ENCODE measurements around a stretch of chr4.

GRCh38 chr4:128873733-128874302 lies 64.3 kb downstream of the JADE1 start:
- PRO-cap: no peak

GRCh38 chr4:128948316-128948790 lies 138.9 kb downstream of the JADE1 start:
- PRO-cap: no peak

GRCh38 chr4:129092661-129093006 lies 705 bp downstream of the SCLT1 start:
- PRO-cap: no peak

DNA sequence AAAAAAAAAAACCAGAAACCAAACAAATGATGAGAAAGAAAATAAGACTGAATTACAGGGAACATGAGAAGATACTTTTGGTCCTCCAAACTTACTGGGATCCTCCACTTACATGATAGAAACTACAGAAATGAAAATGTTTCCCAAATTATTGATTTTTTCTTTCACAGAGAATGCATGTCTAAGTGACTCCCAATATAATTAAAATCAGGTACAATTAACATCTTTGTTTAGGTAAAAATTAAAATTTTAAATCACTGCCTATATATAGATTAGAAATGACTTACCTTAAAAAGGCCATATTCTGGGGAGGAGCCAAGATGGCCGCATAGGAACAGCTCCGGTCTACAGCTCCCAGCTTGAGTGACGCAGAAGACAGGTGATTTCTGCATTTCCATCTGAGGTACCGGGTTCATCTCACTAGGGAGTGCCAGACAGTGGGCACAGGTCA lies 757.7 kb downstream of the C4orf33 start:
- PRO-cap: no peak

GRCh38 chr4:133150182-133151270 lies 1.4 kb downstream of the PCDH10 start:
- PRO-cap: no peak

DNA sequence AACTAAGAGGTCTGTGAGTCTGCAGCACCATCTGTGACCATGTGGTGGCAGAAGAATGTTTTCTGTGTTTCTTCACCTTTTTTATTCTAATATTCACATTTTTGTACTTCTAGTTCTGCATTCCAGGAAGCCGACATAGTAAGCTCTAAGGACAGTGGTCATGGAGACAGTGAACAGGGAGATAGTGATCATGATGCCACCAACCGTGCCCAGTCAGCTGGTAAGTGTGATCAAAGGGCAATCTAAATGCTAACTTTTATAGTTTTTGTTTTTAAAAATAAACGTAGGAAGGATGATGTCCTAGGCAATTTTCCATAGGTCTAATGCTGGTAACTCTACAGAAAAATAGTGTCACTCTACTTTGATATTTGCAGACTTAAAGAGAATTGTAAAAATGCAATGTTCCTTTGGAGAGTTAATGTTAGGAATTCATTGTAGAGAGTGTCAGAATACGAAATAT lies 5.7 kb downstream of the PCDH10 start:
- PRO-cap: no peak

- PRO-cap: no peak
Measured at GRCh38 chr4:135447457-135448225, 1246.1 kb upstream of the PABPC4L start.

- PRO-cap: no peak
Measured at GRCh38 chr4:137700591-137701170, 168.4 kb upstream of the PCDH18 start.

DNA sequence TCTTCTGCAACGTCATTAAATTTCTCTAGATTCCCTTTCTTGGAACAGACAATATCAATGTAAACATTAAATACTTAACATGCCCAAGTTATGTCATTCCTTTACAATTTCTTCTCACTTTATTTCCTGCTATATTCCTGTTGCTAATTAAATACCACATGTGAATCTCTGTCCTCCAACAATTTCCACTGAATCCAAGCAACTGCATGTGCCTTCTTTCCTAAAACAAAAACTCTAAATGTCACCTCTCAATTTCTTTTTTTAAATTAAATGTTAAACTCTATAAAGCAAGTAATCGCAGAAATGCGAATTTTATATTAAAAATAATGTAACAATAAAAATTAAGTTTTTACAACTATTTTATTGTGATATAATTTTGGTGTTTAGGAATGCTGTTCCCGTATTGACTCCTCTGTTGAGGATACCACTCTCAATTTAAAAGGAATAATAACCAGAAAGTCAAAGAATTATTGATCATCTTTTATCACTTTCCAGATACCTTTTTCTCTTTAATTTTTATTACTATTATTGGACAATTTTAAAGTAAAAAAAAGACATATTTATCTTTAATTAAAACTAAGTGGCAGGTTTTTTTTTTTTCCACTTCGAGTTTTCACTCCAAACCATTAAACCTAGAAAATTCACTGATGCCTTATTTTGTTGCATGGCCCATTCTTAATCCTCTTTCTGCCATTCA lies 19.7 kb downstream of the SLC7A11 start:
- PRO-cap: bidirectional peak, plus-strand start at position 178 of the sequence, minus-strand start outside the sequence

GRCh38 chr4:138334499-138334872 lies 92.3 kb upstream of the SLC7A11 start:
- PRO-cap: no peak

GRCh38 chr4:138666436-138666930 lies 349.1 kb upstream of the NOCT start:
- PRO-cap: no peak

DNA sequence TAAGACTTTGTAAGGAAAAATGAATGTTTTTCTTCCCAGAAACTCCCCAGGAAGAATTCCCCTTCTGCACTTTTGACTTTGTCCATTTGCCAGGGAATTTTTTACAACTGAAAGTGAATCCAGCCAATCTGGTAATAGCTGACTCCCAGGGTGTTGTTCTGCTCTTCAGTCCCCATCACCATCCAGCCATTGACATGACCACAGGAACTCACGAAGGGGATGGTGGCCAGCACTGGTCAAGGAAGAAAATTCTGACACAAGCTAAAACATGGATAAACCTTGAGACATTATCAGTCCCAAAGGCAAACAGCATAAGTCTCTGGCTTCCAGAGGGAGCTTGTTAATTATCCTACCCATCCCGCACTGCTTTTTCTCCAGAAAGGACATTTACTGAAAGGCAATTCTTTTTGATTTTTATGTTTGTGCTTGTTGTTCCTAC lies 61.4 kb upstream of the NOCT start:
- PRO-cap: no peak

GRCh38 chr4:139049305-139049635 lies 33.7 kb downstream of the NOCT start:
- PRO-cap: no peak

- PRO-cap: no peak
Measured at GRCh38 chr4:139436204-139436696, 17.7 kb upstream of the RAB33B start.

DNA sequence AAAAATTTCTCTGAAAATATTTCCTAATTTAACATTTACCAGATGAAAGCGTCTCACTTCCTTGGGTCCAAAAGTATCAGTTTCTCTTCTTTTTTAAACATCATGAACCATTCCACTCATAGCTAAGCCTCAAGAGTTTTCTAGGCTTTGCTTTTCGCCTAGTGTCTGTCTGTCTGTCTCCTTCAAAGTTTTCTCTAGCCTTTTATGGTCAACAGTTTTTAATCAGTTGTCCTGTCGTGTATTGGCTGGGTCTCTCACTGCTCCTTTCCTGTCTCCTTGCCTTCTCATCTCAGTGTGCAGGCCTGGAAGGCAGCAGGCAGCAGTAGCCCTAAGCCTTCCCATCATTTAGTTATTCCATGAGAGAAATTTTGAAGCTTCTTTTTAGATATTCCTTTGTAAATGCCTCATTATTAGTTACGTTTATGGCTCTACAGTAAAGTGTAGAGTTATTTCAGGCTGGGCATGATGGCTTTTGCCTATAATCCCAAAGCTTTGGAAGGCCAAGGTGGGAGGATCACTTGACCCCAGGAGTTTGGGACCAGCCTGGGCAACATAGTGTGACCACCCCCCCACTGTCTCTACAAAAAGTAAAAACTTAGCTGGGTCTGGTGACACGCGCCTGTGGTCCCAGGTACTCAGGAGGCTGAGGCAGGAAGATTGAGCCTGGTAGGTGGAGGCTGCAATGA lies 9.8 kb downstream of the RAB33B start:
- PRO-cap: no peak

DNA sequence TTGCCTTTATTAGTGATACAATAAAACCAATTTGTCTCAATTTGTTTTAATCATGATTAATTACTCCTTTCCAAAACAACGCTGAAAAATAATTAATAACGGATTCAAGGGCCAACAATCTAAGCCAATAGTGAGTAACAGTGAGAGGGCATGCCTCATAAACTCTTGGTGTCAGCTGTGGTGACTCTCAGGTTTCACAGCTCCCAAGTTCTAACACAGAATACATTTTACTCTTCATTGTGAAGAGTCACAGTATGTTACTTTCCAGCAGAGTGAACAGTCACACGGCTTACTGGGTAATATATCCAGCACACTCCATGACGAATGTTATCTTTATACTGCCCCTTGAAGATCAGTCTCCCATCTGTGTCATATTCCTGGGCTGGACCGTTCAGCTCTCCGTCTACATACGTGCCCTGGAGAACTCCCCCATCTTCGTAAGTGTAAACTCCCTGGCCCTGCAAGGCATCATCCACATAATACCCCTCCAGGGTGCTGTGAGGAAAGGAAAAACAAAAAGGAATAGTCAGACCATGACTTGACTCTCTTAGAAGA lies 23.1 kb downstream of the SETD7 start:
- PRO-cap: unidirectional peak, plus-strand start at position 255 of the sequence

DNA sequence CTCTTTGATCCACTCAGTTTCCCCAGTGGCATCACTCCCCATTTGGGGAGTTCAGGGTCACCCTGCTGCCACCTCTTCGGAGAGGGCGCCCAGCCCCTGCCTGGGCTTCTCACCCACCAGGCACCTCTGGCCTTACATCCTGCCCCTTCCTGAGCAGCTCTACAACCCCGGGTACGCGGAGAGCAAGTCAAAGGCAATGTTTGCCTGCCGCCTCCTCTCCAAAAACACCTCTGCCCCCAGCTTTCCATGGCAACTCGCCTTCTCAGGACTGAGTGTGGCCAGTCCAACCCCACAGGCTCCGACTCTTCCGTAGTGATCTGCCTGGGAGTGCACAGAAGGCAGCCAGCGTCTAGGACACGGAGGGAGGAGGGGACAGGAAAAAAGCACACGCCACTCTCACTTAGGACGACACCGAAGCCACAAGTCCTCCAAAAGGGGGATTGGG lies 51.8 kb downstream of the MGST2 start:
- PRO-cap: no peak

DNA sequence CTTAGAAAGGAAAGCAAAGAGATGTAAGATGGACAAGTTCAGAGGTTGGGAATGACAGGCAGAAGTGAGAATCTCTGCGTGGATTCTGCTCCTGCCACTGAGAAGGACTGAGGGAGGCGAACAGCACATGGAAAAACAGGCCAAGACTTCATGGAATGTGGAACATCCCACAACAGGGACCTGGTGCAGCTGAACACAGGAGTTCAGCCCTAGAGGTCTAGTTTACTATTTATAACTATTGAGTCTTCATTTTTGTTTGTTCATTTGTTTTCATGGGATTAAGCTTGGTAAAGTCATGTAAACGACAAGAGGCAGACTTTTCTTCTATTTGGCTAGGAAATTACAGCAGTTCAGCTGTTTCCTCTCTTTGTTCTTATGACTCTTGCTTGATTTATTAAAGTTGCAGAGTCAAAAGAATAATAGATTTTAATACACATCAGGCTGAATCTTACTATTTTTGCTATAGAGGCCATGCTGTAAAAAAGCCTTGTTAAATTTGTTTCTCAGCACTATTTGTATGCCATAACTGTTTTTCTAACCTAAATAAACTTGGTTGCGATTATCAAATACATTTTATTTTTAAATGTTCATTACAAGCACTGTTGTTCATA lies 234.4 kb downstream of the MAML3 start:
- PRO-cap: no peak

DNA sequence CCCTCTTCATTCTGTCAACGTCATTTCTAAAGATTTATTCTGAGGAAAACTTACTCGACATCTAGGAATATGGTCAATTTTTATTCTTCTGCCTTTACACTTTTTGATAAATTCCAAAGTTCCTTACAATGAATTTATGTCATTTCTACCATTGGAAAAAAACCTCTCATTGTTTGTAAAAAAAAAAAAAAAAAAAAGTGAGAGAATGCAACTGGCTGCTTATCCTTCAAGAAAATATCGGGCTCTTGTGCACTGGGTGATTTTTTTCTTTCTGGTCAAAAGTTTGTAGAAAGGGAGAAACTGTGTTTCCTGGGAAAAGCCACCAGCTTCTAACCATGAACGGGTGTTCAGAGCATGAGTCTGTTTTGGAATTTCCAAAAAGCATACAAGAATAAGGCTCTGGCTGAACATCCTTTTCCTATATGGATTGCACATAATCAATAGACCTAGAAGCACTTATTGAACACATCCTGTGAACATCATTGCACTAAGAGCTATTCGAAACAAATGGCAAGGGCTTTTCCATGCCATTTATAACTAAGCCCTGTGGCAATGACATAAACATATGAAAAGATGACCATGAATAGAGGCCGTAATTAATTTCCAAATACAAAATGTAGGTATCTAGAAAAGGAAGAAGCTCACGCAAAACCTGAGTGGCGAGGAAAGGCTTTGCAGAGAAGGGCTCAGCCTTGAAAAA lies 121.1 kb downstream of the MAML3 start:
- PRO-cap: no peak

DNA sequence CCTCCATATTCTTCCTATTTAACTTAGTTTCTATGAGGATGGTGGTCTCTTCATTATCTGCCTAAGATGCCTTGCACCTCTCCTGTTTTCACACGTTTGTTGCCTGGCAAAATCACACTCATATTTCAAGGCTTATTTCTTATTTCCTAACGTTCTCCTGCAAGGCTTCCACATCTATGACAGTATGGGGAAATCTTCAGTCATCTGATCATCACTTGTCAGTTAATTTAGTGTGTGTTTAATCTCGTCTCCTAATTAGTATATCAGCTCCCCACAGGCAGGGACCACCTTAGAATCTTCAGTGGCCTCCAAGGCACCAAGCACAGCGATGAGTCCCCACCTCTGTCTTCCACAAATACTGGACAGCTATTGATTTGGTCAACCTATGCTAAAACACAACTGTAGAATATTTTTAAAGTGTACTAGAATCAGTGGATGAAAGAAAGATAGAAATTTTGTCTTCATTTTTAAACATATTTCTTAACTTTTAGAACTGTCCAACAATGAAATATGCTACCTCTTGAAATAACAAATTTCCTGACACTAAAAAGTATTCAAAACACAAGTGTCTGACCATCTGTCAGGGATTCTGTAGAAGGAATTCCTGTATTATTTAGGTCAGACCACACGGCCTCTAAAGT lies 99.4 kb downstream of the MAML3 start:
- PRO-cap: no peak